Mammary epithelial cell (primary cell): ENCODE results near the gene DEFB124.

- CAGE, long polyA plus RNA = no peak
- RRBS = no CpG with 5 or more reads among the region's 5 CpGs
Observed at GRCh38 chr20:25324398-25324867, 66.2 kb downstream of the ABHD12 start.

DNA sequence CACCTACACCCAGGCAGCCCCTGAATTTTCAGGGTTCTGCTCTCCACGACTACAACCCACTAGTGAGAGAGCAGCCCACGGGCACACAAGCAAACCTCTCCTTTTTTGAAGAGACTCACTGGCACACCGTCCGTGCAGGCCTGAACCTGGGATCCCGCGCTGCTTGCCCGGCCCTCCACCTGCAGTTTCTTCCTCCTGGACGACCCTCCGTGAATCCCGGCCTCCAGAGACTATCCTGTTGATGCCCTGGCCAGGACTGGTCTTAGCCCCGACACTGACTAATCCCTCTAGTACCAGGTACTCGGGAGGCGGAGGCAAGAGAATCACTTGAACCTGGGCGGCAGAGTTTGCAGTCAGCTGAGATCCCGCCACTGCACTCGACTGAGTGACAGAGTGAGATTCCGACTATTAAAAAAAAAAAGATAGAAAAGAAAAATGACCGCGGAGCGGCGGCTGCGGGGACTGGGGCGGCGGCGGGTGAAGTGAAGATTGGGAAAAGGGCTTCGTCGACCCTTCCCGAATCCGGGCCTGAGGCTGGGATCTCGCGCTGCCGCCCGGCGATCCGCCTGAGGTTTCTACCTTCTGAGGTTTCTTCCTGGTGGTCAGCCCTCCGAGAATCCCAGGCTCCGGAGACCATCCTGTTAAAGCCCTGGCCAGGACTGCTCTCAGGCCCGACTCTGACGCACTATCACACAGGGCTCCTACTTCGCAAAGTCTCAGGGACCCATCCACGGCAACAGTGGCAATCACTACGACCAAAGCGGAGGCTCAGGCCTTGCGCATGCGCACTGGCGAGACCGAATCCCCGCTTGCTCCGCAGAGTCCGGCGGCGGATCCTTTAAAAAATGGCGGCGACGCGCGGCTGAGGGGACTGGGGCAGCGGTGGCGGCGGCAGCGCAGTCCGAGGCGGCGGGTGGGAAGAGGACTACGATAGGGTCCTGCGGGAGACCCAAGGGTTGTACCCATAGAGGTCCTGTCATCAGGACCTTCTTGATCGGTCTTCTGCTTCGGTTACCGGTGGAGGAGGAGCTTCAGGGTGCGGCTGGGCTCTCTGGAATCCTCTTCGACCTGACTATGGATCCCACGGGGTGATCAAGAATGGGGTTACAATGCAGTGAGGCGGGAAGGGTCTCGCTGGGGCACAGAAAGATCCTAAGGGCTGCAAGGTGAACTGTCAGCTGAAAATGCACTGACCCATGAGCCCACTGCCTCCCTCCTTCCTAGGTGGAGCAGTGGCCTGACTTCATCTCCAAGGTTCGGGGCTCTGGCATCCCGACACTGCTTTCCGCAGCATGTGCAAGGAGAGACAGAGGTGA is 157.1 kb upstream of the ZNF337 start:
- CAGE, long polyA plus RNA = no peak
- RRBS = no CpG with 5 or more reads among the region's 77 CpGs

- CAGE, long polyA plus RNA = no peak
- RRBS = no CpG with 5 or more reads among the region's 38 CpGs
Observed at GRCh38 chr20:25987188-25987864, 290.7 kb upstream of the ZNF337 start.

DNA sequence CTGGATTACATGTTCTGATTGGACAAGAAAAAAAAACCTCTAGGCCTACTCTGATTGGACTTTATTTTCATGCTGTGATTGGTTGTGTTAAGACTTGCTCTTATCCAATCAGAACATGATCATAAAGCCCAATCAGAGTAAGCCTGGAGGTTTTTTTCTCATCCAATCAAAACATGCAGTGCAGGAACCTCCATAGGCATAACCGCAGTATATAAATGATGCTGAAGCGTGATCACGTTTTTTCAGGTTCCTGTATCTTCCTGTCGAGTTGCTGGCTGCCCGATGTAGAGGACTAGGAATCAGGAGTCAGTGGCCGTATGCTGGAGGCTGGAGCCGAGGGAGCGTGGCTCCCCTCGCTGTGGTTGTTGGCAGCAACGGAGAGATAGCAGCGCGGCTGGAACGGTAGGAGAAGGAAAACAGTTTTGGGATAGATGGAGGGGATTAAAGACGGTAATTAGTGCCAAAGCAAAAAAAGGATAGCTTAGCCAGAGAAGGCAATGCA is 439.2 kb upstream of the ZNF337 start:
- CAGE, long polyA plus RNA = no peak
- RRBS = no CpG with 5 or more reads among the region's 14 CpGs

- CAGE, long polyA plus RNA = no peak
- RRBS = 0% methylated on average over 4 of the region's 76 CpGs
Observed at GRCh38 chr20:30376710-30377697, 880.5 kb upstream of the DEFB115 start.

DNA sequence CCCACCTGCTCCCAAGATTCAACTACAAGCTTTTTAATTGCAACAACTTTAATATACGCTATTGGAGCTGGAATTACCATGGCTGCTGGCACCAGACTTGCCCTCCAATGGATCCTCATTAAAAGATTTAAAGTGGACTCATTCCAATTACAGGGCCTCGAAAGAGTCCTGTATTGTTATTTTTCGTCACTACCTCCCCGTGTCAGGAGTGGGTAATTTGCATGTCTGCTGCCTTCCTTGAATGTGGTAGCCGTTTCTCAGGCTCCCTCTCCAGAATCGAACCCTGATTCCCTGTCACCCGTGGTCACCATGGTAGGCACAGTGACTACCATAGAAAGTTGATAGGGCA is 770.2 kb upstream of the DEFB115 start:
- CAGE, long polyA plus RNA = no peak
- RRBS = no CpG with 5 or more reads among the region's 7 CpGs

DNA sequence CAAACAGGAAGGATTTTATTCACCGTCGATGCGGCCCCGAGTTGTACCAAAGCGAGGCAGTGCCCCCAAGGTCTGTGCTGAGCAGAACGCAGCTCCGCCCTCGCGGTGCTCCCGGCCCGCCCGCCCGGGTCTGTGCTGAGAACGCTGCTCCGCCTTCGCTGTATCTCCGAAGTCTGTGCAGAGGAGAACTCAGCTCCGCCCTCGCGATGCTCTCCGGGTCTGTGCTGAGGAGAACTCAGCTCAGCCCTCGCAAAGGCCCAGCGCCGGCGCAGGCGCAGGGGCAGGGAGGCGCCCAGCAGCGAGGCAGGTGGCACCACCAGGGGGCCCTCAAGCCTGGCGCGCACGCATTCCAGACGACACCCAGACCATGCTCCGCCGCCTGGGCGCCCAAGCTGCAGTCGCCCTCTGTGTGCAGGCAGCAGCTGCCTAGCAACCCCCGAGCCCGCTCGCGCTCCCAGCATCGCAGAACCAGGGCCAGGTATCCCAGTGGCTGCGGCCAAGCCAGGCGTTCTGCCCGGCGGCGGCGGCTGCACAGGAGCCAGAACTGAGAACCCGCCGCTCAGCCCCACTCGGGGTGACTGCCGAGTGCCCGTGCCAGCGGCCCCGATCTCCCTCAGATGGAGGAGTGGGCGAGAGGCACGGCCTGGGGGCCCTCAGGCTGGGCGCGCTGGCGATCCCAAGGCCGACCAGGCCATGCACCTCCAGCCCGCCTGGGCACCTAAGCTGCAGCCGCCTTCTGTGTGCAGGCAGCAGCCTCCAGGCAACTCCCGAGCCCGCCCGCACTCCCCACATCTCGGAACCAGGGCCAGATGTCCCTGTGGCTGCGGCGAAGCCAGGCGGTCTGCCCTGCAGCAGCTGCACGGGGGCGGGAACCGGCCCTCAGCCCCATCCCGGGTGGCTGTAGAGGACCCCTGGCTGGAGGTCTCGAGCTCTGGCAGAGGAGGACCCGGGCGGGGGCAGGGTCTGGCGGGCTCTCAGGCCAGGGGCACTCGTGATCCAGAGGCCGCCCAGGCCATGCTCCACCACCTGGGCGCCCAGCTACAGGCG is 672.0 kb upstream of the DEFB115 start:
- CAGE, long polyA plus RNA = no peak
- RRBS = no CpG with 5 or more reads among the region's 81 CpGs

- CAGE, long polyA plus RNA = no peak
- RRBS = no CpG with 5 or more reads among the region's 3 CpGs
Observed at GRCh38 chr20:31423780-31424064, 16.7 kb upstream of the DEFB123 start.

- CAGE, long polyA plus RNA = no peak
- RRBS = 3% methylated on average over 12 of the region's 39 CpGs
Observed at GRCh38 chr20:31474638-31475517, at the start of gene DEFB124. Gene DEFB124 (minus strand): TSS chr20:31475127.

GRCh38 chr20:31663853-31665027 is 26.5 kb downstream of the COX4I2 start:
- CAGE, long polyA plus RNA = no peak
- RRBS = no CpG with 5 or more reads among the region's 13 CpGs

- CAGE, long polyA plus RNA = no peak
- RRBS = no CpG with 5 or more reads among the region's 2 CpGs
Observed at GRCh38 chr20:31719588-31720605, 2.8 kb downstream of the BCL2L1 start.

DNA sequence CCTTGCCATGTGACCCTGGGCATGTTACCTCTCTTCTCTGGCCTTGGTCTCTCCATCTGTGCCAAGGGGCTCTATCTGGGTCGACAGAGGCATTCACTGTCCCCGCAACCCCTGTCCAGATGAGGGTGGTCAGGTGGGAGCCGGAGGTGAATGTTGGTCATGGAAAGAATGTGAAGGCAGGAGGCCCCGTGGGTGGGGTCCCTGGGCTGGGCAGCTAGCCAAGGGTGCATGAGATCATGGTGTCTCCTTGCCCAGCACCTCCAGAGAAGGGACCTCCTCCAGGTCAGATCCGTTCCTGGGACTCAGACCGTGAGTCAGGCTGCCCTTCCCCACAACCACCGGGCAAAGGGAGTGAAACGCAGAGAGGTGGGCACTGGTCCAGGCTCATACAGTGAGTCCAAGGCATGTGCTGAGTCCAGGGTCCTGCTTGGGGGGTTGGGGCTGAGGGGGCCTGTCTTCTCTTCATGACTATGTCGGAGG is 3.5 kb downstream of the FOXS1 start:
- CAGE, long polyA plus RNA = no peak
- RRBS = no CpG with 5 or more reads among the region's 9 CpGs

- CAGE, long polyA plus RNA = no peak
- RRBS = no CpG with 5 or more reads among the region's 8 CpGs
Observed at GRCh38 chr20:32040572-32041117, 11.4 kb upstream of the HCK start.

DNA sequence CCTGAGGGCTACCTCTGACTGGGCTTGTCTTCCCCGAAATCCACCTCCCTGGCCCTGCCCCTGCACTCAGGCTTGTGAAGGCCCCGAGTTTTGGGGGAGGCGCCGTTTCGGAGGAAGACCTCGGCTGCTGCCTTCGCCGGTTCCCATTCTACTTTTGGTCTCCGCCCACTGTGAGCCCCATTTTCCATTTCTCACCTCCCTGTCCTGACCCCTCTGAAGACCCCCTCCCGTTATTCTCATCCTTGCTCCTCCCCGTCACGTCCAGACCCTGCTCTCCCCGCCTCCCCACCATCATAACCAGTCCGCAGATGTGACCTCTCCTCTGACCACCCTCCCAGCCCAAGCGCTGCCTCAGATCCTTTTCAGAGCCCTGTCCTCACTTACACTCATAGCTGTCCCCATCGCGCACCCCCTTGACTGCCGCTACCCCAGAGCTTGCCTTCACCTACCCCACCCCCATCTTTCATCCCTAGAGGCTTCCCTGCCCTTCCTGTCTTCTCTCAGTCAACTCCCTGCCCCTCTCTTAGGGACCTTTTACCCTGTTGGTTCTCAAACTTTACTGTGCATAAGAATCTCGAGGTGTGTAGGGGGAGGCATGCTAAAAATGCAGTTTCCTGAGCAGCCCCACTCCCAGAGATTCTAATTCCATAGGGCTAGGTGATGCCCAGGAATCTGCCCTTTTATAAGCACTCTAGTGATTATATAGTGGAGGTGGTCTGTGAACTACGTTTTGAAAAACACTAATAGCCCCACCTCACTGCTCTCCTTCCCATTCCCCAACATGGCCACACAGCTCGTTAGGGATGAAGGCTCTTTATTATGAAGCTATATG is 572 bp downstream of the TM9SF4 start:
- CAGE, long polyA plus RNA = no peak
- RRBS = no CpG with 5 or more reads among the region's 21 CpGs

GRCh38 chr20:32360082-32360558 is 2.0 kb downstream of the ASXL1 start:
- CAGE, long polyA plus RNA = no peak
- RRBS = no CpG with 5 or more reads among the region's 7 CpGs

- CAGE, long polyA plus RNA = no peak
- RRBS = no CpG with 5 or more reads among the region's 5 CpGs
Observed at GRCh38 chr20:32363315-32364146, 5.4 kb downstream of the ASXL1 start.

DNA sequence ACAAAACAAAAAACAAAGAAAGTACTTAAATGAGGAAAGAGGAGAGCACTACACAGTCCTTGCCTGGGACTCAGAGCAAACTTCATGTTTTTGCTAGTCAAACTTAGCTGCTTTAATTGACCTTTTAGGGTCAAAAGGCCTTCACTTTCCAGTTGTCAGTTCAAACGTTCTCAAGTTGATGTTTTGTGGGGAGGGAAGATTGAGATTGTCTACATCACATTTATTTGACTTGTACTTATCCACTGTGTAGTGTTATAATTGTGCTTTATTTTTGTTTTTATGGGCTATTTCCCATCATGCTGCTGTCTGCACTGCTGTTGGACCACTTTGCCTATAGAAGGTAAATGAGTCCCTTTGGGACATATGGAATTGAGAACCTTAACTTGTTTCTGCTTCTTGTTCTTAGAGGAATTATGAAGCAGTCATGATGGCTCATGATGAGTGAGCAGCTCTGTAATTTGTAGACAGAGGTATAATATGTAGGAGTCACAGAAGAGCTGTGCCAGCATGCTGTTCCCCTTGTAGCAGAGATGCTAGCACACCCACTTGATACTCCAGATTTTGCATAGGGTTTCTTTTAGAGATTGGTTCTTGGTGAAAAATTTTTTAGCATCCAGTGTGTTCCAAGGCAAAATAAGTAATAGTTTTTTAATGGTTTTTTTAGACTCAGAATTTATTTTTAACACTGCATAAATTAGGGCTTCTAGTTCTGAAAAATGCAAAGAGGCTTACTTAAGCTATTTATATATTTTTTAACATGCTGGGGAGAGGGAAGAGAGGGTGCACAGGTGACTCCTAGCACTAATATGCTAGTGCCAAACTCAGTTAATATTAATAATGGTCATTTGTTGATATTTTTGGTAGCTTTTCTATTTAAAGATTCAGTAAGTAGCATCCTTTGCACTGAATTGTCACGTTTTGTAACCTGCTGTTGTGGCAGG is 9.5 kb downstream of the ASXL1 start:
- CAGE, long polyA plus RNA = no peak
- RRBS = no CpG with 5 or more reads among the region's 2 CpGs

DNA sequence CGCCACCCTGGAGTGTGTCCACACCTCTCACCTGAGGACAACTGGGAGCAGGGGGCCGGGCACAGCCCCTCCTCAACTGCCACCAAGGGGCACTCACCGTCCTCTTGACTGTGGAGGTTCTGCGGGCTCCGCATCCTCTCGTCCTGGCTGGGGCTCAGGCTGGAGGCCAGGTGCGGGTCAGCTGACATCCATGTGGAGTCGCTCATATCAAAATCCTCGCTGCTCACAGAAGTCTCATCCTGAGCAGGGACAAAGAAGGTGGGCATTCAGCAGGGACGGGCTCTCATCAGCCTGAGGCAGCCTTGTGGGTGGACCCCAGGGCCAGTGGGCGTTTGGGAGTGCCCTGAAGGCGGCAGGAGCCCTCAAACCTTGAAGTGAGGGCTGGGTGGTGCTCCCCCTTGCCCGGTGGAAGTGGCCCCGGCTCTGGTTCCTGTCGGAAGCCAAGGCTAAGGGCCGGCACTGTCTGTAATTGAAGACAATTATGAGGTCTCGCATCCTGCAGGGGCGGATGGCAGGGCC is 110.6 kb downstream of the NOL4L start:
- CAGE, long polyA plus RNA = no peak
- RRBS = 17% methylated on average over 2 of the region's 18 CpGs

DNA sequence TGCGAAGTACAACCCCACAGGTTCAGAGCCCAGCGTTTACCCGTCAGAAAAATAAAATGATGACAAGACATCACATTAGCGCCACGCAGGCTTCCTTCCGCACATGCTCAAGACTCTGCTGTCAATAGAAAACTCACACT is 99.9 kb downstream of the NOL4L start:
- CAGE, long polyA plus RNA = no peak
- RRBS = no CpG with 5 or more reads among the region's 6 CpGs

DNA sequence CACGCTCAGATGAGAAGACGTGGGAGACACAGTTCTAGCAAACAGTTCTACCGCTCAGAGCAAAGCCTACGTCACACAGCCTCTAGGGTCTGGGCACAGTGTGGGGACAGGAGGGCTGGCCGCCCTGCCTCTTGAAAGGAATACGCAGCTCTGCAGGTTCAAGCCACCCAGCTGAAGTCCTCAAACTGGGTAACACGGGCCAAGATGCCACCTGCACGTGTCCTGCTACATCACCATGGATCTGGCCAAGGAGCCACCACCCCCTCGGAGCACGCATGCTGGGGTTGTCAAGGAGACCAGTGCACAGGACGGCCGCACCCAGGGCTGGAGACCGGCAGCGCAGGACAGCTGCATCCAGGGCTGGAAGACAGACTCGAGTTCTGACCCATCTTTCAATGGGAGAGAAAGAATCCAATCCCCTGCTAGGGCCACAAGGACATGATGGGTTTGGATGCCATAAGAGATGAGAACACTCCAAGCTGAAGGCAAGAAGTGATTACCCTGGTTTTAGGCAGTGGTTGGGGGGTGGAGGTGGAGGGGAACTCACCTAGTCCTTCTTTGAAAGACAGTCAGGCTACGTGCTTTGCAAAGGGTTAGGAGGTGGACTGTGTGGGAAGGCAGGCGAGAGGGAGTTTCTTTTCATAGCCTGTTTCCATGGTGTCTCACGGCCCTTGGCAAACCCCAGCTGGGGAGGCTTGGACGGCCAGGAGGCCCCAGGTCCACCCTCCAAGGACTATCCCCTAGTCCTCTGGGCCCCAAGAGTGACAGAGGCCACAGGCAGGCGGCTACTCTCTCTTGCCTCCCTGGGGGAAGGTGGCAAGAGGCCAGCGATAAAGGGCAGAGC is 74.7 kb downstream of the NOL4L start:
- CAGE, long polyA plus RNA = no peak
- RRBS = no CpG with 5 or more reads among the region's 21 CpGs